AG04450 (cell line): ENCODE data around the gene RASSF5.

DNA sequence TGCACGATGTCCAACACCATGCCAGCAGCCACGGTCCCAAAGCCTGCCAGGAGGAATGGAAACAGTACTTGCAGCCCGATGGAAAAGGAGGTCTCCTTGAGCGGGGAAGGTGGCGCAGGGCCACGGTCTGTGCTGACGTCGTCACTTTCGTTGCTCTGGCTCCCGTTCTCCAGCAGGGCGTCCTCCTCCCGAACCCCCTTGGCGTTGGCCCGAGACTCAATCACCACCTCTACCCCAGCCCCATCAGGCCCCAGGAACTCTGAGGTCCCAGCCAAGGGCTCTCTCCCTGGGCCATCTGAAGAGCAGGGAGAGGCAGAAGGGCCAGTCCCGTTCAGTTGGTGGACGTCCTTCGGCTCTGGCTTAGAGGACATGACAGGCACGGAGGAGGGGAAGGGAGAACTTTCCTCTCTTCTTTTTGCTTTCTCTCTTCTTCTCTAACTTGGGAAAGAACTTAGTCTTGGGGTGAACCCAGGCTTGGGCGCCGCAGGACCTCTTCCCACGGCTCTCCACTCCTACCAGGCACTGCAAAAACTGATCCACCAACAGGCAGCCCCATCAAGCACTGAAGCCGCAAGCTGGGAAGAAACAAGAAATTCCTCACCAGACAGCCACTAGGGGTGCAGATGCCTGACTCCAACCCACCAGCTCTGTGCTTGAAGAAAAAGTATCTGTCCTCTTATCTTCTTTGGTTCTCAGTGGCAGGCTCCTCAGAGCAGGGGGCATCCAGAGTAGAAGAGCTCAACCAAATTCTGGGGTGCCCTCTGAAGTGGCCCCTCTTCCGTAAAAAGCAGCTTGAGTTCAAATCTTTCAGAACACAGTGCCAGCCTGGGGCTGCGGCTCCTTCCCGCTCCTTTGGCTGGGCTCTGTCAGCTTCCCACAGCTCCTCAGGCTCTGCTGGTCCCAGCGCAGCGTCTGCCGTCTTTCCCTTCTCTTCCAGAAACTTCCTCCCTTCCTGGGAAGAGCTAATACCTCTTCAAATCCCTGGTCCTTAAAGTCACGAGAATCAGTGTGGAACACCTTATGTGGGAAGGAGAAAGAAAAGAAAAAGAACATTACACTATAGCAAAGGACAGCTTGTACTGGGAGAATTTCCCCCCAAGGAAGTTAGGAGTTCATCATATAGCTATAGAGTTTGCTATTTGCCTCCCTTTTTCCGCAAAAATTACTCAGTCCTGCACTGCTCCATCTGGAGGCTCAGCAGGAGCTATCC is 2.5 kb downstream of the SLC41A1 start:
- CAGE, long polyA plus RNA, result no peak
- RRBS, result no CpG with 5 or more reads among the region's 30 CpGs

- CAGE, long polyA plus RNA, result no peak
- RRBS, result no CpG with 5 or more reads among the region's 6 CpGs
Measured at GRCh38 chr1:205811505-205812041, 1.4 kb downstream of the SLC41A1 start.

DNA sequence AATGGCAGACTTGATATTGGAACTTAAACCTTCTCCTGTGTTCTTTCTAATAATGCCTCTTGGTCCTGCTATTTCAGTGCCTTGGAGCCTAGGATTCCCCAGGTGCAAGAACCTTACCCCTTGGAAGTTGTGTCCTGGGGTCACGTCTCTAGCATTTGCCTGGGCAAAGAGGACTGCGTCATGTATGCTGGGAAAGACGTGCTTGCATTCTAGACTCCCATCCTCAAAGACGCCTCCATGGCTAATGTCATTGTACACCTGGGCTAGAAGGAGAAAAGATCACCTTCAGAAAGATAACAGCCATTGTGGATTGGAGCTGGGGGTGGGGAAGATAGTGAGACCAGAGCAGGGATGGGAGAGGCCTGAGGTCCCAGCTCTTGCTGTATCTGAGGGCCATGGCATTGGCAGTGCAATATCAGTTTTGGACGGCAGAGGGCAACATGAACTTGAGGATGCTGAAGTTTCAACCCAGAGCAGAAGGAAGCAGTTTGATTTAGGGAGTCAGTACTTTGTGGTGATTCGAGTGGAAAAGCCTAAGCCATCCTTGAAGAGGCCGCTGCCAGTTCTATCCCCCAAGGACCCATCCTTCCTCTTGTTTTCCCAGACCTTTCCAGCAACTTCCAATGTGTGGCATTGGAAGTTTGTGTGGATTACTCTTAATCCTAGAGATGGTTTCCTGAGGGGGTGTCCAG is 24.4 kb downstream of the SLC26A9 start:
- CAGE, long polyA plus RNA, result no peak
- RRBS, result no CpG with 5 or more reads among the region's 7 CpGs

DNA sequence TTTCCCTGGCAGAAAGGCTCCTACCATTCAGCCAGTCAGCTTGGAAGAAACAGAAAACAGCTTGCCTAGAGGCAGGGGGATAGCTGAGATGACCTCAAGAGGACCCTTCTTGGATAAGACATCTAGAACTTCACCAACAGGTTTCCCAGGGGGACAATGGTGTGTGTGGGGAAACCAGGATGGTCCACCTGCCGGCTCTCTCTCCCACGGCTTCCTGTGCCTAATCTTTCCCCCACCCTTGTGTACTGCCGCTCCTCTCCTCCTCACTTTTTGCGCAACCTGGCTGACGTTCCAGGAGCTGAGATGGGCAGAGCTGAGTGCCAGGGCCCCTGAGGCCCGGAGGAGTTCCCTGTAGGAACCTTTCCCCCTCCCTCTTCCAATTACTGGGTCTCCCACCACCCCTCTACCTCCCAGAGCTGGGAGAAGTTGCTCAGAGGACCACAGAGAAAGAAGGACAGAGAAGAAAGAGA is 7.0 kb downstream of the SLC26A9 start:
- CAGE, long polyA plus RNA, result no peak
- RRBS, result no CpG with 5 or more reads among the region's 6 CpGs

- CAGE, long polyA plus RNA, result no peak
- RRBS, result no CpG with 5 or more reads among the region's 11 CpGs
Measured at GRCh38 chr1:206011978-206012515, 8.9 kb upstream of the RAB7B start.

GRCh38 chr1:206034399-206035399 is 11.0 kb upstream of the CTSE start:
- CAGE, long polyA plus RNA, result no peak
- RRBS, result no CpG with 5 or more reads among the region's 11 CpGs

GRCh38 chr1:206038872-206039633 is 13.9 kb upstream of the RHEX start:
- CAGE, long polyA plus RNA, result no peak
- RRBS, result no CpG with 5 or more reads among the region's 5 CpGs

DNA sequence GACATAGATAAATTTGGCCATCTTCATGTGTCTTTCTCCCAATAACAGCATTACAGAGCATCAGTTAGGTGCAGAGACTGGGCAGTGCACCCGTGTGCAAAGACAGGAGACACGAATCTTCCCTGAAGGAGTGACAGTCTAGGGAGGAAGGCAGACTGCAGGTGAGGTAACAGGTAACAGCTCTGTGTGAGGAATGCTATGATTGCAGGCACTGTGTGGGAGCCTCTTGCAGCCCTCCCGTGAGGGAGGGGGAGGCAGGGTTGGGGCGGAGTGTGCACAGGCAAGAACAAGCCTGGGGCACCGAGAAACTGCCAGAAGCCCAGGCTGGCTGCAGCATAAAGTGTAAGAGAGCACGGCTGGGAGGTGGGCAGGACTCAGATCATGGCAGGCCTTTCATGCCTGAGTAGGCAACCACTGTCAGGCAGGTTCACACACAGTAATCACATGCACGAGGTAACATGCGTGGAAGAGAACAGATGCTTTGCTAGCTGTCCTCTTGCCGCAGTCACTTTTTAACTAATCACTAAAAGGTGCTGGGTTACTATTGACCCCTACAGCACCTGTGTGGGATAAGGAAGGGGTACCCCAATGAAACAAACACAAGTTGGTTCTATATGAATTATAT is 11.3 kb upstream of the RHEX start:
- CAGE, long polyA plus RNA, result no peak
- RRBS, result no CpG with 5 or more reads among the region's 9 CpGs

- CAGE, long polyA plus RNA, result no peak
- RRBS, result no CpG with 5 or more reads among the region's 15 CpGs
Measured at GRCh38 chr1:206455294-206456432, 14.6 kb upstream of the IKBKE start.

DNA sequence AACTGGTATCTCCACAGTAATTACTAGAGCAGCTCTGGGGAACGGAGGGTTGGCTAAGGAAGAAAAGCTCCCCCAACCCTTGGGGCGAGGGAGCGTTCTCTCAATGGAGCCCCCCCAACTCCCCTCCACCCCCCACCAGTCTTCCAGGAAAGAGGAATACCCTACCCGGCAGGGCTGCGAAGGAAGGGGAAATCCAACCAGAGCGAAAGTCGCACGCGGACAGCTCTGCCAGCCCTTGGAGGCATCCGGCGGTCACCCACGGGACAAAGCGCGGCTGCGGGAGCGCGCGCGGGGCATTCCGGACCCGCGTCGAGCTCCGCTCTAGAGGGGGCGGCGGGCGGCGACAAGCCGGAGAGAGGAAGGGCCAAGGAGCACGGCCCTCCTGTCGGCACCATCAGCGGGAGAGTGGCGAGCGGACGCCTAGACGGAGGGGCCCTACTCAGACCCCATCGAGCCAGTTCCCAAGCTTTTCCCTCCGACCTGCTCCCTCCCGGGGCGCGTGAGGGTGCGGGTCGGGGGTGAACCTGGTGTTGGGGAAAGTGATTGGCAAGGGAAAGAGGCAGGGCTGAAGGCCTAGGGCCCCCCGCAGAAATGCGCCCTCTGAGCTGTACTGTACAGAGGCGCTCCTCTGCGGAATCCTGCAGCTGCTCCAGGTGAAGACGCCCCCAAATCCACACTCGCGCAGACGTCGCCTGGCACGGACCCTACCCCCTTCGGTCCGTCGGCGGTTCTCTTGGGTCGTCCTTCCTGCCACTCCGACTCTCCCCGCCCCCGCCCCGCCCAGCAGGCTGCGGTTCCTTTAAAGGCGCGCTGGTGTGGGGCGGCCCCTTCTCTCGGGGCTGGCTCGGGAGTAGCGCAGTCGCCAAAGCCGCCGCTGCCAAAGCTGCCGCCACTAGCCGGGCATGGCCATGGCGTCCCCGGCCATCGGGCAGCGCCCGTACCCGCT is at the start of gene RASSF5:
TSS of gene RASSF5 (plus strand) at position 831 of the 946 bp plus-strand sequence.
- CAGE, long polyA plus RNA, result no peak
- RRBS, result 11% methylated on average over 29 of the region's 80 CpGs

DNA sequence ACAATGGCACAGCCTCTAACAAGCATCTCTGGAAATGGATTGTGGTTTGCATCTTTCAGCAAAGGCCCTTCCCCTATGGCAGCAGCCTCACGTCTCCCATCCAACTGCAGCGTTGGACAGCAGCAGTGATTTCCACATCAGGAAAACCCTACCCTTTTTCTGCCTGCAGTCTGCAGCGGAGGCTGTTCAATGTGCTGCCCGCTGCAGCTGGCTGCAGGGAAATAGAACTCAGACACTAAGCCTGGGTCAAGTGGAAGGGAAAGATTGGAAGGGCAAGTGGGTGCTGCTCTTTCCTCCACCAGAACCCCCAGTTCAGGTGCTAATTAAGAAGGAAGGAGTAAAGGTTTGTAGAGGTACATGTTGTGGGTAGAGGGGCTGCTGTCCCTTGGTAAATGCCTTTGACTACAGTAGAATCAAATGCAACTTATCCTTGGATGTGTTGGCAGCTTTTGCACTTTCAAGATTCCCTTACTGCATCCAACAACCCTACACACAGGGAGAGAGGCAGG is 1.8 kb downstream of the RASSF5 start:
- CAGE, long polyA plus RNA, result no peak
- RRBS, result no CpG with 5 or more reads among the region's 4 CpGs

DNA sequence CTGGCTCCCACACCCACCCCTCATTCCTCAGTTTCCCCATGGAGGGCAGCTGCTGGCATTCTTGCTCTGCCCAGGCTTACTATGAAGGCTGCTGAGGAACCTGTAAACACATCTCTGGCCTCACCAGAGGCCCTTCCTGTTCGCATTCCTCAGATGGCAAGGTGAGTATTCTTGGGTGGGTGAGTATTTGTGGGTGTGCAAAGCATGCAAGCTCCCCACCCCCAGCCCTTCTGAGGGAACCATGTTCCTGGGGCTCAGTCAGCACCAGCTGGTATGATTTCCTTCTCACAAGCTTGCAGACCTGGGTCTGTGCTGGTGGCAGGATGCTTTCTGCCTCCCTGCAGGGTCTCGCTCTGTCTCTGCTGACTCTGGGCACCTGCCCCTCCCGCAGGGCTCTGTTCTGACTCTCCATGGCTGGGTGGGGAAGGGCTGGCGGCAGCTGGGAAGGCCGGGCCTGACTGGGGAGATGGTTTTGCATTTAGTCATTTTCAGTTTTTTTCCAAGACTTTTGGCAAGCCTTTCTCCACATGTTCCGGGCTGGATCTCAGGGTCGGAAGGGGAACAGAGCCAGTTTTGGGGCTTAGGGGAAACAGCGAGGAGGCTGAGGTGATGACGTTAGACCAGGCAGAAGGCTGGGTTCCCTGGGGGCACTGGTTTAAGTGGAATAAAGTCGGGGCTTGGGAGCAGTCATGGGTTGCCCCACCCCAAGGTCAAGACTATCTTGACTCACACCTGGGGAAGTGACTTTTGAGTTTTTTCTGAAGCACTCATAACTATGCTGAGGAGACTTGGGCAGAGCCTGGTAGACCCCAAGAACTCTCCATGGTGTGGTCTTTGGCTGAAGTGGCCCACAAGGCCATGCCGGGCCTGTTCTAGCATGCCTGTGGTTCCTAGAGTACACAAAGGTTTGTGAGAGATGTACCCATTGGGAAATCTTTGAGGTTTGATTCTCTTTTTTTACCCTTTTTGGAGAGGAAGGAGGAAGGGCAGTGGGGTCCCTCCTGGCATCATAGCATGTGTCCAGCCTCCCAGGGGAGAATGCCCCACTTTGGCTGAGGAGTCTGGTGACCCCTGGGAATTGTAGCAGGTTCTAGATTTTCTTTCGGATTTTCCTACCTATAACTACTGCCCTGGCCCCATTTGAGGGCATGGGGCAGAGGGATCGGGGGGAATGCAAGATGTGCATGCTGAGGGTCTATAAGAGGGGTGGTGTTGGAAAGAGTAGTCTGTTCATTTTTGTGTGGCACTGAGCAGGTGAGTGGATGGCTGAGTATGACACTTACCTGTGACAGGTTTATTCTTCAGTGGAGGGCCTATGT is 6.3 kb downstream of the RASSF5 start:
- CAGE, long polyA plus RNA, result no peak
- RRBS, result 3% methylated on average over 2 of the region's 13 CpGs

- CAGE, long polyA plus RNA, result no peak
- RRBS, result no CpG with 5 or more reads among the region's 3 CpGs
Measured at GRCh38 chr1:206682128-206682471, 2.6 kb upstream of the MAPKAPK2 start.

- CAGE, long polyA plus RNA, result no peak
- RRBS, result no CpG with 5 or more reads among the region's 5 CpGs
Measured at GRCh38 chr1:206700229-206701452, 15.9 kb downstream of the MAPKAPK2 start.

GRCh38 chr1:206710093-206710485 is 25.4 kb downstream of the MAPKAPK2 start:
- CAGE, long polyA plus RNA, result no peak
- RRBS, result no CpG with 5 or more reads among the region's 3 CpGs

DNA sequence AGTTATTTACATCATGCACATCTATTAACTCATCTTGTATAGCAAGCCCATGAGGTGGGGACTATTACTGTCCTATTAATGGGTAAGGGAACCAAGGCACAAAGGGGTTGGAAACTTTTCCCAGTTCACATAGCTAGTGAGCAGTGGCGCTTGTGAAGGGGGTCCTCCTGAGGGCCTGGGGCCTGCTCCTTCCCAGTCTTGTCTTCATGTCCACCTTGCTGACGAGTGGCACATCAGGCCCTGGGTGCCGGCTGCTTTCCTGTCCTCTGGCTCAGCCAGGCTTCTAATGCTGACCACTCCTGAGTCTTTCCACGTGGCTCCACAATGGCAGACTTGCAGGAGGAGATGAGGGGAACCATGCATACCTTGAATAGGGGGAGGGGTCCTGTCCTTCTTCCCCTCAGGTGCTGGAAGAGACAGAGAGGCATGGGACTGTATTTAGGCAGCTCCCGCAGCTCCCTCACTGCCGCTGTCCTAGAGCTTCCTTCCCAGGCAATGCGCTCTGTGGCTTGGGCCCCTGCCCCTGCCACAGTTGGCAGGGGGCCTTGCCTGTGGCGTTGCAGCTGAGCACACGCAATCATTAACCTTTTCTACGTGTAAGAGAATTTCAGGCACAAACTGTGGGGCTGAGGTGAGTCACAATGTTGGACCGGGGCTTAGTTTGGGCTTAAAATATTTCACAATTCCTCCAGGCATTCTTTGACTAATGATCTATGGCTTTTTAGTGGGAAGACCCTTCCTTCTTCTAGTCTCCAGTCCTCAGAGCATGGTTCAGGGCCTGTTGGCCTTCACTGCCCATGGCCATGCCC is 38.9 kb downstream of the MAPKAPK2 start:
- CAGE, long polyA plus RNA, result no peak
- RRBS, result no CpG with 5 or more reads among the region's 11 CpGs

- CAGE, long polyA plus RNA, result no peak
- RRBS, result no CpG with 5 or more reads among the region's 10 CpGs
Measured at GRCh38 chr1:206766032-206766927, 4.3 kb upstream of the IL19 start.

GRCh38 chr1:206784331-206785152 is 12.2 kb upstream of the IL10 start:
- CAGE, long polyA plus RNA, result no peak
- RRBS, result no CpG with 5 or more reads among the region's 24 CpGs

GRCh38 chr1:206865006-206865471 is 384 bp upstream of the IL20 start:
- CAGE, long polyA plus RNA, result no peak
- RRBS, result no CpG with 5 or more reads among the region's 12 CpGs

GRCh38 chr1:206945303-206945846 is 891 bp downstream of the PIGR start:
- CAGE, long polyA plus RNA, result no peak
- RRBS, result no CpG with 5 or more reads among the region's 7 CpGs